Breast (tissue), 4 donors: ENCODE data around the gene CDC42SE2.

DNA sequence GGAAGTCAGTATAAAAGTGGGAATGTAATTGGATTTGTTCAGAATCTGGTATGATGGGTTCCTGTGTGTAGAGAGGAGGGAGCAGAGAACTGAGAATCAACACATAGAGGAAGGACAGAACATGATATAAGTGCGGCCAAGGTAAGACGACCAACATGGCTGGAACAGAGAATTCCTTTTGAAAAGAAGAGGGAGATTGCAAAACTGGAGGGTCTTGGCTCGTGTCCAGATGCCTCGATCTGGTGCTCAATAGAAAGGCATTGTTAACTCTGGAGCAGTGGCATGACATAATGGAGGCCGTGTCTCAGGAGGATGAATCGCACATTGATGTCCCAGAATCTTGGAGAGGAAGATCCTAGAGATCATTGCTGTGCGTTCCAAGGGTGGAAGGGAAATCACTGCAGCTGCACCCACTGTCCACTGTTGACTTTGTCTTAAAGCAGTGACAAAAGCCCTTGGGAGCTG lies 30.8 kb downstream of the GRAMD2B start:
- PRO-cap, 3 experiments, result no peak in any of the 3 experiments
- RRBS, result no CpG with 5 or more reads among the region's 7 CpGs

- PRO-cap, 3 experiments, result no peak in any of the 3 experiments
- RRBS, result no CpG with 5 or more reads among the region's 3 CpGs
These were observed 18.4 kb downstream of the MARCHF3 start for GRCh38 chr5:127011805-127012456.

- PRO-cap, 3 experiments, result no peak in any of the 3 experiments
- RRBS, result no CpG with 5 or more reads among the region's 8 CpGs
These were observed 10.5 kb upstream of the MARCHF3 start for GRCh38 chr5:127040679-127041402.

DNA sequence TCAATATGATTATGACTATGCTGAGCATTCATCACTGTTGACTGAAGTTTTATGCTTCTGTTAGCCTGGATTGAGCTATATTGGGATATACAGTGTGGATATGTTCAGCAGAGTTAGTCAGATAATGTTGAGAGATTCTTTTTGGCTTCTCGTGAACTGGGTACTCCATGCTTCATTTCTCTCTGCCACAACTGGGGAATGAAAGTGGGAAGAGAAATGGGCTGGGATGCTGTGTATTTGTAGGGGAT lies 32.3 kb downstream of the SLC12A2 start:
- PRO-cap, 3 experiments, result no peak in any of the 3 experiments
- RRBS, result no CpG with 5 or more reads among the region's 1 CpG

DNA sequence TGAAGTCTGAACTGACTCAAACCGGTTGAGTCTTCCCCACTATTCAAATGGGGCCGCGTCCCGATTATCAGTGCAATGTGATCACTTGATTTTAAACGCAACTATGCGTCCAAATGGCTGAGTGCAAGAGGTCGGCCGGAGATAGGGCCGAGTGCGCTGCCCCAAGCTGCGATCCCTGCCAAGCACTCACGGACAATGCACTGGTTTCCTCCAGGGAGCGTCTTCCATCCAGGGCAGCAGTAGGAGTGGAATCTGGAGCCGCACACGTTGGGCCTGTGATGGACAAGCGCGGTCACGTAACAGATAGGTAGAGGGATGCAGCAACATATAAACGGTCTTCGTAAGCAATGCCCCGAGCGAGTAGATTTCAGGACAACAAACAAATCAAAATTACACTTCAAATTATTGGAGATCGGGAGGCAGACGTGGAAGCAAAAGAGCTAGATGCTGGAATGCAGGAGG lies 1.8 kb downstream of the FBN2 start:
- PRO-cap, 3 experiments, result no peak in any of the 3 experiments
- RRBS, result 7% methylated on average over 3 of the region's 24 CpGs

GRCh38 chr5:129461987-129462627 lies 2.0 kb downstream of the ADAMTS19 start:
- PRO-cap, 3 experiments, result no peak in any of the 3 experiments
- RRBS, result no CpG with 5 or more reads among the region's 12 CpGs

GRCh38 chr5:130032721-130033310 lies 128.6 kb downstream of the CHSY3 start:
- PRO-cap, 3 experiments, result no peak in any of the 3 experiments
- RRBS, result no CpG with 5 or more reads among the region's 4 CpGs

DNA sequence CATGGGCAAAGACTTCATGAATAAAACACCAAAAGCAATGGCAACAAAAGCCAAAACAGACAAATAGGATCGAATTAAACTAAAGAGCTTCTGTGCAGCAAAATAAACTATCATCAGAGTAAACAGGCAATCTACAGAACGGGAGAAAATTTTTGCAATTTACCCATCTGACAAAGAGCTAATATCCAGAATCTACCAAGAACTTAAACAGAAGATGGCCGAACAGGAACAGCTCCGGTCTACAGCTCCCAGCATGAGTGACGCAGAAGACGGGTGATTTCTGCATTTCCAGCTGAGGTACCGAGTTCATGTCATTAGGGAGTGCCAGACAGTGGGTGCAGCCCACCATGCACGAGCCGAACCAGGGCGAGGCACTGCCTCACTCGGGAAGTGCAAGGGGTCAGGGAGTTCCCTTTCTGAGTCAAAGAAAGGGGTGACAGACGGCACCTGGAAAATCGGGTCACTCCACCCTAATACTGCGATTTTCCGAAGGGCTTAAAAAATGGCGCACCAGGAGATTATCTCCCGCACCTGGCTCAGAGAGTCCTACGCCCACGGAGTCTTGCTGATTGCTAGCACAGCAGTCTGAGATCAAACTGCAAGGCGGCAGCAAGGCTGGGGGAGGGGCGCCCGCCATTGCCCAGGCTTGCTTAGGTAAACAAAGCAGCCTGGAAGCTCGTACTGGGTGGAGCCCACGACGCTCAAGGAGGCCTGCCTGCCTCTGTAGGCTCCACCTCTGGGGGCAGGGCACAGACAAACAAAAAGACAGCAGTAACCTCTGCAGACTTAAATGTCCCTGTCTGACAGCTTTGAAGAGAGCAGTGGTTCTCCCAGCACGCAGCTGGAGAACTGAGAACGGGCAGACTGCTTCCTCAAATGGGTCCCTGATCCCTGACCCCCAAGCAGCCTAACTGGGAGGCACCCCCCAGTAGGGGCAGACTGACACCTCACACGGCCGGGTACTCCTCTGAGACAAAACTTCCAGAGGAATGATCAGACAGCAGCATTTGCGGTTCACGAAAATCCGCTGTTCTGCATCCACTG lies 267.4 kb downstream of the HINT1 start:
- PRO-cap, 3 experiments, result no peak in any of the 3 experiments
- RRBS, result no CpG with 5 or more reads among the region's 32 CpGs

GRCh38 chr5:131251145-131251527 lies 12.7 kb upstream of the CDC42SE2 start:
- PRO-cap, 3 experiments, result no peak in any of the 3 experiments
- RRBS, result no CpG with 5 or more reads among the region's 1 CpG

- PRO-cap, 3 experiments, result peak in 3 of 3 experiments; most common plus-strand start chr5:131264102 (in 3); most common minus-strand start chr5:131263699 (in 3)
- RRBS, result 1% methylated on average over 27 of the region's 106 CpGs
These were observed at the start of gene CDC42SE2 for GRCh38 chr5:131263419-131264547. CDC42SE2 (plus strand) TSS chr5:131264053.

GRCh38 chr5:131303419-131303937 lies 39.6 kb downstream of the CDC42SE2 start:
- PRO-cap, 3 experiments, result no peak in any of the 3 experiments
- RRBS, result no CpG with 5 or more reads among the region's 1 CpG

- PRO-cap, 3 experiments, result no peak in any of the 3 experiments
- RRBS, result no CpG with 5 or more reads among the region's 3 CpGs
These were observed 84.7 kb downstream of the CDC42SE2 start for GRCh38 chr5:131348512-131349046.

GRCh38 chr5:131393310-131393871 lies 129.5 kb downstream of the CDC42SE2 start:
- PRO-cap, 3 experiments, result no peak in any of the 3 experiments
- RRBS, result no CpG with 5 or more reads among the region's 7 CpGs

DNA sequence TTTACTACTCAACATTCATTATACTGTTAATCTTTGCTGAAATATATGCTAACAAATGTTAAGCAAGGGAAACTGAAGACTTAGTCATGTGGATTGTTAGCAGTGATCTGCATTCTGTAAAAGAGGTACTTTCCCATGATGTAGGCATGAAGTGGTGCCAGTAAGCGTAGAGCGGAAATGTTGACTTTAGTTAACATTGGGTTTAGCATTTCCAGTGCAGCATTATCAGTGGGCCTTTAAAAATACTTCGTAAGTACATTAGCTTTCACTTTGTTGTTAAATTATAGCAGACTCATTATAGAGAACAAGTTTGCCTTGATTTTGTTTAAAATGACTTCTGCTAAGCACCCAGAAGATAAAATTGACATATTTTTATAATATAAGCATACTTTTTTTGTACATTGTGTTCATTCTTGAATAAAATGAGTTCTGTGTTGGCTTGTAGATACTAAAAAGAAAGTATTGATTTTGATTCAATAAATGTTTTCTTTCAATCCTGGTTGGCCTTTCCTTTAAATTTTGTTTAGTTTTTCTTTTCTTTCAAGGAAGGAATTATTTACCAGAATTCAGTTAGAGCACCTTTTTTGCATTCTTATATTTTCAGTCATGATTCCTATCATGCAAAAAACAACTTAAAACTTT lies 130.4 kb downstream of the CDC42SE2 start:
- PRO-cap, 3 experiments, result no peak in any of the 3 experiments
- RRBS, result no CpG with 5 or more reads among the region's 3 CpGs

DNA sequence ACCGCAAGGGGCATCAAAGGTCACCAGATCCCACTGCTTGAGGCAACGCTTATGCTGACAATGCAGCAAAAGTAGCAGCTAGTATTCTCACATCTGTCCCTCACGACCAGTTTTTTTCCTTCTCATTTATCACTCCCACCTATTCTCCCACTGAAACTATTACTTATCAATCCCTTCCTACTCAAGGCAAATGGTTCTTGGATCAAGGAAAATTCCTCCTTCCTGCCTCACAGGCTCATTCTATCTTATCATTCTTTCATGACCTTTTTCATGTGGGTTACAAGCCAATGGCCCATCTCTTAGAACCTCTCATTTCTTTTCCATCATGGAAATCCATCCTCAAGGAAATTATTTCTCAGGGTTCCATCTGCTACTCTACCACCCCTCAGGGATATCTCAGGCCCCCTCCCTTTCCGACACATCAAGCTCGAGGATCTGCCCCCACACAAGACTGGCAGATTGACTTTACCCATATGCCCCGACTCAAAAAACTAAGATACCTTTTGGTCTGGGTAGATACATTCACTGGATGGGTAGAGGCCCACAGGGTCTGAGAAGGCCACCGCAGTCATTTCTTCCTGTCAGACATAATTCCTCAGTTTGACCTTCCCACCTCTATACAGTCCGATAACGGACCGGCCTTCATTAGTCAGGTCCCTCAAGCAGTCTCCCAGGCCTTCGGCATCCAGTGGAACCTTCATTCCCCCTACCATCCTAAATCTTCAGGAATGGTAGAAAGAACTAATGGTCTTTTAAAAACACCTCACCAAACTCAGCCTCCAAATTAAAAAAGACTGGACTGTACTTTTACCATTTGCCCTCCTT lies 58.3 kb downstream of the RAPGEF6 start:
- PRO-cap, 3 experiments, result no peak in any of the 3 experiments
- RRBS, result no CpG with 5 or more reads among the region's 11 CpGs

- PRO-cap, 3 experiments, result peak in 1 of 3 experiments; most common plus-strand start chr5:131636322 (in 1); most common minus-strand start chr5:131636387 (in 1)
- RRBS, result no CpG with 5 or more reads among the region's 6 CpGs
These were observed 1.2 kb upstream of the RAPGEF6 start for GRCh38 chr5:131636289-131636592.

- PRO-cap, 3 experiments, result no peak in any of the 3 experiments
- RRBS, result no CpG with 5 or more reads among the region's 6 CpGs
These were observed 42.2 kb upstream of the RAPGEF6 start for GRCh38 chr5:131677012-131677794.

DNA sequence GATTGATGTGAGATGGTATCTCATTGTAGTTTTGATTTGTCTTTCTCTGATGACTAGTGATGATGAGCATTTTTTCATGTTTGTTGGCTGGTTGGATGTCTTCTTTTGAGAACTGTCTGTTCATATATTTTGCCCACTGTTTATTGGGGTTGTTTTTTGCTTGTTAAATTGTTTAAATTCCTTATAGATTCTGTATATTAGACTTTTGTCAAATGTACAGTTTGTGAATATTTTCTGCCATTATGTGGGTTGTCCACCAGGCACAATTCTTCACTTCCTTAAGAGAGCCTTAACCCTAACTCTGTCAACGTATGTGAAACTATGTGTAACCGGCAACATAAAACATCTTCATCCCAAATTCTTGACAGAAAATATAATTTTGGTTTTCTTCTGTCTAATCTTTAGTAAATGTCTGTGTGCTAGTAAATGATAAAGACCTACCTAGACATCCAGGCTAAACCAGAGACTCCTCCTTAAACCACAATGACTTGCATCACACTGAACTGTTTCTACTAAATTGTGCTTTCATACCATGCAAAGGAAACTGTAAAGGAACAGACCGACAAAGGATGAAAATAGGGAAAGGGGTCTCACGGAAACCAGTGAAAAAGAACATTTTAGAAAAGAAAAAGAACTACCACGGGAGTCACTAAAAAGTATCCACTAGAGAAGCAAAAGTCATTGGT lies 49.7 kb downstream of the FNIP1 start:
- PRO-cap, 3 experiments, result no peak in any of the 3 experiments
- RRBS, result no CpG with 5 or more reads among the region's 5 CpGs

DNA sequence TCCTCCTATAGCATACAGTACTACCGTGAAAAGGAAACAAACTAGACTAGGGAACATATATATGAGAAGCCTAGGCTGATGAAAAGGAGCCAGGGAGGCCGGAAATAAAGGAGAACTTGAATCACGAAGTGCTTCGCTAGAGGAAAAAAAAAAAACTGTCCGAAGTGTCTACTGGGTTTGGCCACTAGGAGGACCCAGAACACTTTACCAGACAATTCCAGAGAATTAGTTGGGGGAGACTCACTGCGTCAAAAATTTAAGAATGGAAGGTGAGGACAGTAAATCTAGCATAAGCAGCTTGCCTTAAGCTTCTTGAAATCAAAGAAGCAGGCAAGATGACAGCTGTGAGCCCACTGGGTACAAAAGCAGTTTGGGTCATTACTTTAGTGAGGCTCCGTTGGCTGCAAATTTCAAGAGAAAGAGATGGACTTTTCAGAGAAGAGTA lies 47.5 kb downstream of the P4HA2 start:
- PRO-cap, 3 experiments, result no peak in any of the 3 experiments
- RRBS, result no CpG with 5 or more reads among the region's 7 CpGs

GRCh38 chr5:132224538-132224996 lies 3.1 kb downstream of the P4HA2 start:
- PRO-cap, 3 experiments, result no peak in any of the 3 experiments
- RRBS, result no CpG with 5 or more reads among the region's 2 CpGs